OVCAR3 (cell line): Measurements from ENCODE around the genes ELL and ARMC6.

DNA sequence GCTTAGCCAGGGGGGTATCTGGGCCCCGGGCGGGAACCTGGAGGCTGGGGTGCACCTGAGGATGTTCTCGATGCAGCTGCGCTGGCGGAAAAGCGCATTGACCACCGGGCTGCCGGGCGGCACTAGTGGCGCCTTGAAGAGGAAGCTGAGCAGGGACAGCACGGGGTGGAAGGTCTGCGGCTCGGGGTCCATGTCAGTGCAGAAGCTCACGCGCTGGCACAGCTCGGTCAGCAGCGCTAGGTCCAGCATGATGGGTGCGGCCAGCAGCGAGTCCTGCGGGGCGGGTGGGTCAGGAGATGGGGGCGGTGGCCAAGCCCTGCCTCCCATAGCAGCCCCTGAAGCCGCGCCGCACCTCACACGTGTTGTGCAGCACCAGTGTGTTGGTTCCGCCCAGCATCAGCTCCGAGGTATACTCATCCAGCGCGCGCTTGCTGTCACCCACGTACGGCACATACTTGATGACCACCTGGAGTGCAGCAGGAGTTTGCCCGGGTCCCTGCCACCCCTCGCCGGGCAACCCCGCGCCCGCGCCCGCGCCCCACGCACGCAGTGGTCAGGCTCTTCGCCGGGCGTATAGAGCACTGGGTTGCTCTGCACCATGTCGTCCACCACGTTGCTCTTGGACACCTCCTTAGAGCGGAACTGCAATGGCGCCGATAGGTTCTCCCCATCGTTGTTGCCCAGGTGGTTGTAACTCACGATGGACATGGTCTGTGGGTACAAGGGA lies 2.6 kb downstream of the ISYNA1 start:
- RRBS = 98% methylated on average over 13 of the region's 54 CpGs

GRCh38 chr19:18435938-18436651 lies 1.8 kb downstream of the ISYNA1 start:
- RRBS = 96% methylated on average over 4 of the region's 40 CpGs

DNA sequence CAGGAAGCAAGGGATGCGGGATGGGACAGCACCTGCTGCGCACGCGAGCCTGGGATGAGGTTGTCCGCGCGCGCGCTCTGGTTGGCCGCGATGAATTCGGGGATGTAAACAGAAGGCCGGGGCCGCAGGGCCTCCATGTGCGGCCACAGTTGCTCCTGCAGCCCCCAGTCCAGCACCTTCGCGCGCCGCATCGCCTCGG lies 1.4 kb downstream of the ISYNA1 start:
- RRBS = no CpG with 5 or more reads among the region's 21 CpGs

DNA sequence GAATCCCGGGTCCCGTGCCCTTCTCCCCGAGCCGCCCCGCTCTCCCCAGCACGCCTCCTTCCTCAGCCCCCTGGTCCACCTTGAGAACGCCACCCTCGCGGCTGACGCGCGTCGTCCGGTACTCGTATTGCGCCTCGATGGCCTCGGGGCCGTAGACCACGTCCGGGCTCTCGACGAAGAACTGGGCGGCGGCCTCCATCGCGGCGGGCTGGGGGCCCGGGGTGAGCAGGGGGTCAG lies 234 bp downstream of the ISYNA1 start:
- RRBS = 4% methylated on average over 24 of the region's 29 CpGs

GRCh38 chr19:18491913-18492796 lies 29.7 kb downstream of the ELL start:
- RRBS = no CpG with 5 or more reads among the region's 12 CpGs

DNA sequence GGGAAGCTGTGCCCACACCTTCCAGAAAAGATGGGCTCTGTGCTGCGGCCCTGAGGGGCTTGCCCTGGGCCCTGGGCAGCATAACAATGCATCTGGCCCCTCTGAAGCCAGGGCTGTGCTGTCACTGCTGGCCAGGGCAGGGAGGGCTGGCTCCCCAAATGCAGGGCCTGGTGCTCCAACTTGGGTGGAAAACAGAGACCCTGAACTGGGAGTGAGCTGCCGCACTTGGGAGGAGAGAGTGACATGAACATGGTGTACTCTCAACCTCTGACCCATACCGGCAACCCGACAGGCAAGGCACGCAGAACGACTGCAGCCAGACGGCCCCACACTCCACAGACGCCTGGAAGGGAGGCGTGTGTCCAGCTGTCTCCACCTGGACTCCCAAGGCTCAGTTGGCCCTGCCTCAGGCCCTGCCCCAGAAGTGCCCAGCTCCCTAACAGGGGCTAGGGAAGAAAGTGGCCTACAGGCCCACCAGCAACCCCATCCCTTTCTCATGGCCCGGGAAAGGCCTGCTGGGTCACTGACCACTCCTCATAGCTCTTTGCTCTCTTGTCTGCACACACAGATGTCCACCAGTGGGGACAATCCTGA lies 28.5 kb downstream of the ELL start:
- RRBS = no CpG with 5 or more reads among the region's 10 CpGs

DNA sequence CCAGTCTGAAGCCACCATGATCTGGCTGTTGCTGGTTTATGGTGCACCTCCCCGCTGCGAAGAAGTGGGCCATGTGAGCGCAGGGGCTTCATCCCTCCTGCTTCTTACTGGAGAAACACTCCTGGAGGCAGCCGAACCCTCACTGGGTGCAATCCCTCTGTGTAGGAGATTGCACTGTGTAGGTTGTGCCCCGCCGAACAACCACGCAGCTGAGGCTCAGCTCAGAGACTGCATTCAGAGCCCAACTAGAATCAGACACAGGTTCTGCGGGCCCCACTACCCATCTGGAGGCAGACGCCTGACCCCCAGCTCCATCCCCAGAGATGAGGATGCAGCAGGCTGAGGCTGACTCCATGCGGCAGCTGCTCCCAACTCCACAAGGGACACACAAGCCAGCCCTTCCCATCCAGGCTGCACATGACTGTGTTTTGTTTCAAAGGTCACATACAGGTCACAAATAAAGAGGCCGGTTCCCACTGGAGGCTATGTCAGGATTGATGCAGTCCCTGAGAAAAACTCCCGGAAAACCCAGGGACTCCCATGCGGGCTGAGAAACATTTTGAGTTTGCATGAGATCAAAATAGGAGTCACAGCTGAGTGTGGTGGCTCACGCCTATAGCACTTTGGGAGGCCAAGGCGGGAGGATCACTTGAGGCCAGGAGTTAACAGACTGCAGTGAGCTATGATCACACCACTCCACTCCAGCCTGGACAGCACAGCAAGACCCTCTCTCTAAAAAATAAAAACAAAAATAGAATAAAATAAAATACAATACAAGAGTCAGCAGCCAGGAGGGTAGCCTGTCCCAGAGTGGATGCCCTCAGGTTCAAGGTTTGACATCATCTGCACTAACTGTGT lies 14.1 kb downstream of the ELL start:
- RRBS = no CpG with 5 or more reads among the region's 15 CpGs

- RRBS = 5% methylated on average over 35 of the region's 103 CpGs
These were observed at the start of gene ELL for GRCh38 chr19:18521713-18522915. Gene ELL (minus strand): TSS chr19:18522070.

GRCh38 chr19:18541434-18542189 lies 1.8 kb downstream of the FKBP8 start:
- RRBS = 100% methylated on average over 4 of the region's 18 CpGs

- RRBS = no CpG with 5 or more reads among the region's 12 CpGs
These were observed 1.7 kb downstream of the UBA52 start for GRCh38 chr19:18573183-18573985.

- RRBS = no CpG with 5 or more reads among the region's 13 CpGs
These were observed 8.4 kb downstream of the KLHL26 start for GRCh38 chr19:18645097-18645730.

GRCh38 chr19:18648837-18649446 lies 12.1 kb downstream of the KLHL26 start:
- RRBS = no CpG with 5 or more reads among the region's 19 CpGs

GRCh38 chr19:18665642-18666345 lies 17.7 kb upstream of the CRTC1 start:
- RRBS = no CpG with 5 or more reads among the region's 28 CpGs

GRCh38 chr19:18833751-18835050 lies 2.4 kb downstream of the UPF1 start:
- RRBS = no CpG with 5 or more reads among the region's 26 CpGs

- RRBS = 98% methylated on average over 4 of the region's 34 CpGs
These were observed 20.0 kb downstream of the UPF1 start for GRCh38 chr19:18851511-18852409.

DNA sequence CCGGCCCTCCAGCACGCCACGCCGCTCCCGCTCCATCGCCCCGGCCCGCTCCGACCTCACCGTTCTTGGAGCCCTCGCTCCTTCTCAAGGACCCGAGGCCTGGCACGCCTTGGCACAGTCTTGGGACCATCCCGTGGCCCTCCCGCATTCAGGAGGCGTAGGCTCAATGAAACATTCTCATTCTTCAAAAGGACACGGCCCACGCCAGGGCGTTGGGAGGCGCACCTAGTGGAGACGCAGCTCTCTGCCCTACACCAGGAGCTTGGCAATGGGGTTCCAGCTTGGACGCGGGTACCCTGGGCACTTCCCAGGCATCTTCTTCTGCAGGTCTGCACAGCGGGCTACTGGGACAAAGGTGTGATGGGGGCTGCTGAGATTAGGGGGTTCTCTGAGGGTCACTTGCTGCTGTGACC lies 549 bp upstream of the CERS1 start:
- RRBS = 42% methylated on average over 7 of the region's 24 CpGs

GRCh38 chr19:18903846-18904666 lies 8.1 kb upstream of the CERS1 start:
- RRBS = no CpG with 5 or more reads among the region's 29 CpGs

DNA sequence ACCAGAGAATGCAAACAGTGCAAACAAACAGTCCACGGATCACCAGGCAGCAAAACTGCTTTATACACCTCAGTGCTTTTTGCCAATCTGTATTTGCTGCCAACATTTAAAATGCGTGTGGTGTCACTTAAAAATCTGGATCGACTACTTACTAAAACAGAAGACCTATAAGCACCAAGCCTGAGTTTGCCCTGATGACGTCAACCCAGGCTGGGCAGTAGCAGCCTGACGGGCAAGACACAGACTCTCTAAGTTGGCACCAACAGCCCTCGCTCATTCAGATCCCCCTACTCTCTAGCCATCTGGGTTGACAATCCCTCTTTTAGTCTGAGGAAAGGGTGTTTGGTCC lies 7.1 kb downstream of the SUGP2 start:
- RRBS = no CpG with 5 or more reads among the region's 6 CpGs

DNA sequence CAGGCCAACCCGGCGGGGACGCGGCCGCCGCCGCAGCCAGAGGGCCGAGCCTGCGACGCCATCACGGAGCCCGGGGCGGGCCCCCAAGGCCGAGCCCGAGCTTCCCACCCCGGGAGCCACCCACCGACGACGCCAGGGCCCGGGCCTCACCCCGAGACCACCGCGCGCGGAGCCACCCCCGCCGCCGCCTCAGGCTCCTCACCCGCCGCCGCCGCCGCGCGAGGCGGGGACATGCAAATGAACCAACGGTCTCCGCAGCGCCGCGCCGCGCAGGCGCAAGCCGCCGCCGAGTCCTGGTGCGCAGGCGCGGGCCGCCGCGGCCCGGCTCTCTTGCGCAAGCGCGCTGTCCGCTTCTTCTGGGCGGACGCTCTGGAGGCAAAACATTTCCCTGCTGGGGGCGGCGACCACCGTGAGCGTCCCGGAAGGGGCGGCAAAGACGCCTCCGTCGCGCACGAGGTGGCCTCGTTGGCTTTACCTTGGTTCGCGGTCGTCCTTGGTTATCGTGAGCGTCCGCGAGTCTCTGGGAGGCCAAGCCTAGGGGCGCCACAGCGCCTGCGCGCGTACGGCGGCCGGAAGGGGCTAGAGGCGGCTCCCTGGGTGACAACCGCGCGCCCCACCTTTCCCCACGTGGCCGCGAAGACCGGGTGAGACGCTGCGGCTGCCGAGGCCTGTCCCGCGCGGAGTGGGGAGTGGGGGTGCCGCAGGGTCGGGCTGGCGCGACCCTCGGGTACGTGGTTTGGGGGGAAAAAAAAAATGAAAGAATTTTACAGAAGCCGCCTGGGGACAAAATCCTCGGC lies at the start of gene ARMC6:
Gene ARMC6 (plus strand): TSS at position 317 of the 797 bp plus-strand sequence.
- RRBS = 4% methylated on average over 34 of the region's 109 CpGs

DNA sequence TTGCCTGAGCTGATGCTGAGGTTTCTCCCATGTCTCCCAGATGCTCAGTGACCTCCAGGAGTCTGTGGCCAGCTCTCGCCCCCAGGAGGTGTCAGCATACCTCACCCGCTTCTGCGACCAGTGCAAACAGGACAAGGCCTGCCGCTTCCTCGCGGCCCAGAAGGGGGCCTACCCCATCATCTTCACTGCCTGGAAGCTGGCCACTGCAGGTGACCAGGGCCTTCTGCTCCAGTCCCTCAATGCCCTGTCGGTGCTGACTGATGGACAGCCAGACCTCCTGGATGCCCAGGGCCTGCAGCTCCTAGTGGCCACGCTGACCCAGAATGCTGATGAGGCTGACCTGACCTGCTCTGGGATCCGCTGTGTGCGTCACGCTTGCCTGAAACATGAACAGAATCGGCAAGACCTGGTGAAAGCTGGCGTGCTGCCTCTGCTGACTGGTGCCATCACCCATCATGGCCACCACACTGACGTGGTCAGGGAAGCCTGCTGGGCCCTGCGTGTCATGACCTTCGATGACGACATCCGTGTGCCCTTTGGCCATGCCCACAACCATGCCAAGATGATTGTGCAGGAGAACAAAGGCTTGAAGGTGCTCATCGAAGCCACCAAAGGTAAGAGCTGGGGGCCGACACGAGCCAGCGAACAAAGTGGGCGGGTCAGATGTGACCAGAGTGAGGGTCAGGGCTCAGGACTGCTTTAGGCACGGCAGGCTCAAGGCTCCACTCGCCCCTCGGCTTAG lies 12.0 kb upstream of the SLC25A42 start:
- RRBS = no CpG with 5 or more reads among the region's 26 CpGs